Mammary microvascular endothelial cell (primary cell): ENCODE measurements around the genes ABLIM3 and TIGD6.

- RAMPAGE, long total RNA: no peak
Observed at GRCh38 chr5:149135391-149135839, 5.9 kb upstream of the ABLIM3 start.

GRCh38 chr5:149141284-149141997, at the start of gene ABLIM3:
Gene ABLIM3, plus strand, starts transcription at chr5:149141493.
- RAMPAGE, long total RNA: start-site peak on the plus strand at chr5:149141493-149141528, 843 and 433 reads in 2 replicates; start-site peak on the plus strand at chr5:149141741-149141834, 540 and 83 reads in 2 replicates

DNA sequence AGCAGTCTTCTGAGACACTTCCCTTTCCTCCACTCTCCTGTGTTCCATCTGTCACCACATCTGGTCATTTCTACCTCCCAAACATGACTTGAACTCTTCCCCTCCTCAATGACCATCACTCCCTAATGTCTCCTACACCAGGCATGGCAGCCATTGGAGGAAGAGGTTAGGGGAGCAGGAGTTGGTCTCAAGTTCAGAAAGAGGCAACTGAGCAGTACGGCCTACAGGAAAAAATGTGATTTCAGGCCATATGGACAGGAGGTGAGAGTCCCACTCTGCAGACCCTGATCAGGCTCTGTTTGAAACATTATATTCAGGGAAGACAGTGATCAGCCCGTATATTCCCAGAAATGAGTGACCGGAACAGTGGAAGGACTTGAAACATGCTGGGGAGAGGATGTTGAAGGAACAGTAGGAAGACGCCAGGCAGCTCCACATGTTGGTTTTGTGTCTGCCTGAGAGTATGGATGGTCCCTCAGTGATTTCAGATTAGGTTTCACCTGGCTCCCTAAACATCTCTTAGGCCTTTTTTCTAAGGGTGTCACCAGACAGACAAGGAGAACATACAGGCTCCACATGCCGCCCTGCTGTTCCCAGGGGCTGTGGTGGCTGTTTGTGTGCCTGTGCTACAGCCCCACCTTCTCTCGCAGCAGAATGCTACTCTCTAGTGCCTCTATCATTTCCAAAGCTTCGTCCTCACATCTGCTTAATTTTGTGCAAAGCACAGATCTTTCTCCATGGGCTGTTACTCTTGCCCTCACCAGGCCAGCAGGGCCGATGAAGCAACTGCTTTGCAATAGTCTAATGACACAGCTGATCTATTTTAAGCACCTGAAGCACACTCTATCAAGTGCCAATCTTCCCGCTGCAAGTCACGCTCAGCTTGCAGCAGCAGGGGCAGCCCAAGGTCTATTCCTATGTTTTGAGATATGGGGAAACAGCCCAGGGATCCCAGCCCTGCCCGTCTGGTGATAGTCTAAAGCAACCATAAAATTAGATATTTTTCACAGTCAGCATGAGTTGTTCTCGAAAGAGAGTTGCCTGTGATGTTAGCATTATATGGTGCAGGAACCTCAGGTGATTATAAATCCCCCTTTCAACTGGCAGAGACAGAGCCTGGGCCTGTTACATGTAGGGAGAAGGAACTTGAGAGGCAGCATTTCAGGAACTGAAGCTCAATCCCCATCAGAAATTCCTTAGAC, 12.4 kb downstream of the ABLIM3 start:
- RAMPAGE, long total RNA: no peak

- RAMPAGE, long total RNA: no peak
Observed at GRCh38 chr5:149160522-149160934, 19.2 kb downstream of the ABLIM3 start.

- RAMPAGE, long total RNA: no peak
Observed at GRCh38 chr5:149273800-149274287, 2.2 kb downstream of the AFAP1L1 start.

- RAMPAGE, long total RNA: no peak
Observed at GRCh38 chr5:149288399-149289039, 16.9 kb downstream of the AFAP1L1 start.

- RAMPAGE, long total RNA: no peak
Observed at GRCh38 chr5:149410078-149411200, 31.3 kb upstream of the IL17B start.

DNA sequence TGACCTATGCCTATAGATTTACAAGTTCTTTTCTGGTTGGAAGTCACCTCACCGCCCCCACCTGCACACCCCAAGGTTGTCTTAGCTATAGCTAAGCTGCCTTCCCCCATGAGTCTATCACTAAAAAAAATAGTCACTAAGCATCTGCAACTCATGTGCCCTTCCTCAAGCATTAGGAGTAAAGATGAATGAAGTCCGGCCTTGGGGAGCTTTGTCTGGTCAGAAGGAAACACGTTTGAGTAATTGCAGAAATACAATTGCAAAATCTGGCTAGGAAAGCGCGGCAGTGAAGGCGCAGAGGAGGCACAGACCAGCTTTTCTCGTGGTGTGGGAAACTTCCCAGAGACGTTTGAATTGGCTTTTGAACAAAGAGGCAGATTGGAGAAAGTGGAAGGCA, 69.4 kb downstream of the CSNK1A1 start:
- RAMPAGE, long total RNA: no peak

GRCh38 chr5:149616559-149616854, 35.2 kb downstream of the ARHGEF37 start:
- RAMPAGE, long total RNA: no peak

DNA sequence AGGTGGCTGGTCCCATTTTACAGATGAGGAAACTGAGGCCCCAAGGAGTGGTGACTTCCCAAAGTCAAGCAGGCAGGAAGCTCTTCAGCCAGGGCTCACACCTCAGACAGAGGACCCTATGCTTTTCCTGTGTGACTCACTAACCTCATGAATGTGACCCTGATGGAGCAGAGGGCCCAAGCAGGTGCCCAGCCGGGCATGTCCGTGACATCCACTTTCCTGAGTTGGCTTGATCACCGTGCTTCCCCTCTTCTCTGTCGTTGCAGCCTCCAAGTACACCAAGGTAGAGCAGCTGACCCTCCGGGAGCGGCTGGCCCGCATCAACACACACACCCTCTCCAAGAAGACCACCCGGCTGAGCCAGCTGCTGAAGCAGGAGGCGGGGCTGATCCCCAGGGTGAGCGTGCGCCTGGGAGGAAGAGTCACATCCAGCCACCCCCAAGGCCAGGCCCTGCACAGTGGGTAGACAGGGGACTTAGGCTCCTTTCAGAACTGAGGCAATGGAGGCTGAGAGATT, 36.7 kb downstream of the ARHGEF37 start:
- RAMPAGE, long total RNA: no peak

DNA sequence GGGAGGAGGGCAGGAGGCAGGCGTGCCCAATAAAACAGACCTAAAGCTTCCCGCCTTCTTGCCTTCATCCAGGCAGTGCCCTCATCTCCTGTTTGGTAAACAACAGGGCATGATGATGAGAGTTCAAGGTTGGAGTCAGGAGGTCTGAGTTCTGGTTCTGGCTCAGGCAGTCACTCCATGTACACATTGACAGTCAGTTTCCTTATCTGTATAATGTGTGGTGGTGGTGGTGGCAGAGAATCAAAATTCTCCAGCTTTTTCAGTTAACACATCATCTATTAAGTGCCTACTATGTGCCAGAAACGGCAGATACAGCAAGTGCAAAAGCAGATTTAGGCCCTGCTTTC, 1.5 kb upstream of the PPARGC1B start:
- RAMPAGE, long total RNA: no peak

DNA sequence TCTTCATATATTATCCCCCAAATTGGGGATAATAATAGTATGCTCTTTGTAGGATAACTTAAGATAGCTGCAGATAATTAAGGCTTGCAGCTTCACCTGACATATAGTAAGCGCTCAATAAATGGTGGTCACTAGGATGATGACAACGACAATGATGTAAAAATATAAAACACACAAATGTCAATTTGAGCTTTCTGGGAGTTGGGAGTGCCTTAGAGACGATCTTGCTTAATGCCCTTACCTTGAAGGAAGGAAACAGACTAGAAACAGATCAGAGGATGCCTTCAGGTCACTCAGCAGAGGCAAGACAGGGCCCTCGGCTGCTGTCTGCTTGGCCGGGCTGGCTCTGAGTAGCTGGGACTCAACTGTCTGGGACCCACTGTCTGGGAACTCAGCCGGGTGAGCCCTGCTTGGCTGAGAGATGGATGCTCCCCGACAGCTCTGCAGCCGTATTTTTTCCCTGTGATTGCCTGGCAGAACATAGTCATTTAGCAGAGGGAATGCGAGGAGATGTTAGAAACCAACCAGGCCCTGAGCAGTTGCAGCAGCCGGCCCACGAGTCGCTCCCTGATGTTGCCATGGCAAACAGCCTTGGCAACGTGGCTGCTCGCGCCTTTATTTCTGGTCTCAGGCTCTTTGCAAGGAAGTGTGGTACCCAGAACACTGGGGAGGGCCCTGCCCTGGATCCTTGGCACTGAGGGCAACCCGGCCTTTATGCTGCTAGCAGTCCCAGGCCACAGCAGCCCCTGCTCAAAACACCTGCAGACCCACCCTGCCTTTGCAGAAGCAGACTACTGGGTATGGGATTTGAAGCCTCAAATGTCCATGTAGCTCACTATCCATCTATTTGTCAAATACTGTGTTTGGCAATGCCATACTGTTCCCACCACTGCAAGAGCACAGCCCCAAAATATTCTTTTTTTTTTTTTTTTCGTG, 10.9 kb downstream of the PPARGC1B start:
- RAMPAGE, long total RNA: no peak

- RAMPAGE, long total RNA: no peak
Observed at GRCh38 chr5:149778180-149779514, 48.5 kb downstream of the PPARGC1B start.

DNA sequence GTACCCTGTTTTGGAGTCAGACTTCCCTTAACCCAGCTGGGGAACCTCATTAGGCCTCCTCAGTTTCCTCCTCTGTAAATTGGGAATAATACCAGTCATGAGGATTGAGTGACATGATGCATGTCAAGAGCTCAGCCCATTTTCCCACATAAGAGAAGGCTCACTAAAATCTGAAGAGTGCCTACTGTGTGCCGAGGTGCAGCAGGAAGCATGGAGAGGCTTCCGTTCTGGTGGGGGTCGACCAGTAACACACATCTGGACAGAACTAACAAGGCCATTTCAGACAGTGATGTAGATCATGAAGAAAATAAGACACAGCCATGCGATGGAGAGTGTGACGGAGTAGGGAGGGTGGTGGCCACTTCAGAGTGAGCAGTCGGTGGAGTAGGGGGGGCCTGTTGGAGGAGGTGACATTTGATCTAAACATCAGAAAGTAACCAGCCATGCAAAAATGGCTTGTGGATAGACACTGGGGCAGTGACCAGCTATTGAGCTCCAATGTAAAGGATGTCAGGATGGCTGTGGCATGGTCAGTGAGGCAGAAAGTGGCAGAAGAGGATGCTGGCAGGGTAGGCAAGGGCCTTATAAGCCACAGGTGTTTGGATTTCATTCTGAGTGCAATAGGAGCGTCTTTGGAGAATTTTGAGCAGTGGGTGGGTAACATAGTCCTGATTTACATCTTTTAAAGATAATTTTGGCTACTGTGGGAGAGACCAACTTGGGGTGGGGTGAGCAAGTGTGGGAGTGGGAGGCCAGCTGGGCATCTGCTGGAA, 65.9 kb downstream of the PPARGC1B start:
- RAMPAGE, long total RNA: no peak

DNA sequence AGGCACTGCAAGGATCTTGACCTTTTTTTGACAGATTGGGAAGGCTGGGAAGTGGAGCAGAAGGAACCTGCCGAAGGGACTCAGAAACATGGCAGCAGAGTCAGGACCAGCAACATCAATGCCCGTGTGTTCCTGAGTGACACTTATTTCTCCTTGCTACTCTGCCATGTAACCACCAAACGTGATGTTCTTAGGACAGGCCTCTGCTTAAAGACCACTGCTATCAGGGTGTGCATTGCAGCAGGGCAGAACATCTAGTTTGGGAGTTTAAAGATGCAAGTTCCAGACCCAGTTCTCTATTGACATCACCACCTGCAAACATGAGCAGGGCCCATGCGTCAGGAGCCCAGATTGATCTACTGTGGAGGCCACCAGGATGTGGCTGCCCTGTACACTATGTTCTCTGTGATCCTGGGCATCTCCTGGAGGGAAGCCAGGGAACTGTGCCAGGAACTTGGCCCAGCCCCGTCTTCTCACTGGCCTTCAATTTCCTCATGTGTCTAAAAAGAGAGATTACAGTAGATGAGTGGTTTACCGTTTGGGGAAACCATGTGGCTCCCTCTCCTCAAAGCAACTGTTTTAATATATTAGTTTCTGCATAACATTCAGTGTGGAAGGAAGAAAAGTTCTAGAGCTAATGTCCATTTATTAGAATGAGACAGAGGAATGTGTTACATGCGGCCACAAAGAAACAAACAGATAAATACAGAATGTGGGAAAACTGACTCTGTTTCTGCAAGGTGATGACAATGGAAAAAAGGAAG, 87.1 kb downstream of the PDE6A start:
- RAMPAGE, long total RNA: no peak

DNA sequence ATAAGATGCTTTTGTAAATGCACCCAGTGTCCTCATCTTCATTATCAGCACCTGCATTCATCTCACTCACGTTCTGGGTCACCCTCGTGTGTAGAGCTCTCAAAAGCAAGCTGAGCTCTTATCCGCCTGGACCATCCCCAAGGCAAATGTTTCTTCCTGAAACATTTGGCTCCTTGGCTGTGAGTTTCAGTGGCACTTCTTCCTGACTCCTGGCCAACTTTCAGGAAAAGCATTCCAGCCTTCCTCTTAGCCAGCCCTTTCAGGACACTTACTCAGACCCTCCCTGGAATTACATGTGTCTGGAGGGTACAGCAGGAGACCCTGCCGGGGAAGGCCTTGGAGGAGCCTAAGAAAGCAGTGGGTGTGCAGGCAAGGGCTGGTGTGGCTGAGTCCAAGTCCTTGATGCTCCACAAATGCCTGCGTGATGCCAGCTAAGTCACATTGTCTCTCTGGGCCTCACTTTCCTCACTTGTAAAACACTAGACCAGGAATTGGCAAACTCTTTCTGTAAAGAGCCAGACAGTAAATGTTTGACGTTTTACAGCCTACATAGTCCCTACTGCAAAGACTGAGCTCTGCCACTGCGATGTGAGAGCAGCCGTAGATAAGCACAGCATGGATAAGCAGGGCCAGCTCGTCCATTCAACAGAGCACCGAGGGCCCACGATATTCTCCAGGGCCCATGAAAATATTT, 72.1 kb downstream of the PDE6A start:
- RAMPAGE, long total RNA: no peak

GRCh38 chr5:149959933-149960421, 581 bp upstream of the SLC26A2 start:
- RAMPAGE, long total RNA: no peak

DNA sequence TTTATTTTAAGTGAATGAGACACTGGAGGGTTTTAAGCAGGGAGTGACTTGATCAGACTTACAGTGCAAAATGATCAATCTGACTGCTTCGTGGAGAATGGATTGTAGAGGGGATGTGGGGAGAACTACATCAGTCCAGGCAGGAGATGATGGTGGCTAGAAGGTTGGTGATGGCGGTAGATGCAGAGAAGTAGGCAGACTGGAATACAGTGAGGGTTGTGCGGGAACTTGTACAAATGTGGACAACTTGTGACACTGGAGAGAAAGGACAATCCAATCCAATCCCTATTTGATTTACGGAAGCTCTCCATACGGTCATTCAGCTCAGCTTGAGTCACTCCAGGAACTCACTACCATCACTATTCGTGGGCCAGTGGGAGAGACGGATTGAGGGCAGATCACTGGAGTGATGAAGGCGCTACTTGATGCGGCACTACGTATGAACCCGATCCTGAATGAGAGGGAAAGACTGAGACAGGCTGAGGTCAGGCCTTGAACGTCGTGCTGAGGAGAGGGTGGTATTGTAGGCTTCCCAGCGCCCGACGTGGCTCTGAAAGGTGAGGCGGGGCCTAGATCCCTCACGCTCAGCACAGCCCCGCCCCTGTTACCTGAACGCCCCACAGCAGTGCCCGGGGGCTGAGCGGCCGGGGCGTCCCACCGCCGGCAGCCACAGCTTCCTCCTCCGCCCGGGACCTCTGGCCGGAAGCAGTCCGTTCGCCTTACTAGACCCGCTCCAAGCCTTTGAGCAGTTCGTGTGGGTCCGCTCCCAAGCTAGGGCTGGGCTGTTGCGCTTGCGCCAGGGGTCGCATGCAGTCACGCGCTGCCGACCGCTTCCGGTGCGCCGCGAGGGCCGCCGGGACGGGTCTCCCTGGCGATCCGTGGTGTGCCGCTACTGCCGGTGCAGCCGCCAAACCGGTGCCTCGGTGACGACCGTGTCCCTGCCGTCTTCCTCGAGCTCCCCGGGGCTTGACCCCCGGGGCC, at the start of gene TIGD6:
Gene TIGD6 (minus strand): TSS at position 789 of the 981 bp plus-strand sequence.
- RAMPAGE, long total RNA: start-site peak on the minus strand centred at position 740 of the sequence, 118 bp wide, 226 and 95 reads in 2 replicates

GRCh38 chr5:150142914-150144206, 12.3 kb downstream of the PDGFRB start:
- RAMPAGE, long total RNA: no peak

GRCh38 chr5:150163576-150164298, 2.8 kb upstream of the CDX1 start:
- RAMPAGE, long total RNA: no peak